ENCODE results near the gene CD59.

GRCh38 chr11:32934401-32935208 is 42.0 kb downstream of the QSER1 start:
- PRO-cap, result no peak

GRCh38 chr11:32953667-32954322 is 61.2 kb downstream of the QSER1 start:
- PRO-cap, result no peak

- PRO-cap, result no peak
Observed at GRCh38 chr11:33258863-33259284, 1.7 kb downstream of the HIPK3 start.

DNA sequence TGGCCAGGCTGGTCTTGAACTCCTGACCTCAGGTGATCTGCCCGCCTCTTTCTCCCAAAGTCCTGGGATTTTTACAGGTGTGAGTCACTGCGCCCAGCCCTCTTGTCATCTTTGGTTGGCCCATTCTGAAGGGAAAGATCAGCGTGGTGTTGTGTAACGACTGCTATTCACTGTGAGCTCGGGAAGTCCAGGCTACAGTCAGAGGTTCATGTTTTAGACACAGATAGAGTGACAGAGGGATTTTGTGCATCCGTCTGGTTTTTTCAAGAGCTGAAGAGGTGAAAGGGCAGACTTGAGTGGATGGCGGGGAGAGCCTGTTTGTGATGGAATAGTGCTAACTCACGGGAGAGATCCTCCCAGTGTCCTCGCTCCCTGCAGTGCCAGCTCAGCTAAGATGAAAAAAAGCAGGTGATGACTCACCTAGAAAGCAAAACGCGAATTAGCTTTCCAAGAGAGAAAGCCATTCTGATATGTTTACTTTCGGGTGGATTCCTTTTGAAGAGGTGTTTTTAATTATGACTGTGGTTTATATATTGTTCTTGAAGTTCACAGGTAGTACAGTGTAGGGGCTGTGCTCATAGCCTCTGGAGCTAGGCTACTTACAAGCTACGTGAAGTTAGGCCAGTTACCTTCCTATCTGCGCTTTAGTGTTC is 67.3 kb downstream of the C11orf91 start:
- PRO-cap, result no peak

GRCh38 chr11:33699592-33700069 is 995 bp downstream of the C11orf91 start:
- PRO-cap, result no peak

DNA sequence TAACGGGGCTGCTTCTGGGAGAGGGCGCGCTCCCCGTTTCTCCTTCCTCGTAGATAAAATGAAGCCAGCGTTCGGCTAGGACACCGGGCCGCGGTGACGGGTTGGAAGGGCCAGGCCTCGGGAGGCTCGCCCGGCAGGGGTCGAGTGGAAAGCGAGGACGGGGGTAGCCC is 212 bp downstream of the CD59 start:
- PRO-cap, result no peak

DNA sequence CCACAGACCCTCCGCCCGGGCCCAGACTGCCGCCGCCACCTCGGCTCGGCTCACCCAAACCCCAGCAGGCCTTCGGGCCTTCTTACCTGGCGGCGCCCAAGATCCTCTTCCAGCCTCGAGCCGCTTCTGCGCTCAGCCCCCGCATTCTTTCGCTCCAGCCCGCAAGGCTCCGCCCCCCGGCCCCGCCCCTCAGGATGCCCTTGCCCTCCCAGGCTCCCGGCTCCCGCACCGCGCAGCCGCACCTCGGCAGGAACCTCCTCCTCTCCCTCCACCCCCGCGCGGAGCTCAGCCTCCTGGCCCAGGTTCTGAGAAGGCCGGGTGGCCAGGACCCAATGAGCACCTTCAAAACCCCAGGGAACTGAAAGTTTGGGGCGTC is at the start of gene CD59:
Gene CD59 (minus strand): TSS at position 128 of the 376 bp plus-strand sequence.
- PRO-cap, result bidirectional peak, plus-strand start at position 310 of the sequence, minus-strand start at position 99 of the sequence

- PRO-cap, result no peak
Observed at GRCh38 chr11:33864927-33865793, 26.7 kb downstream of the LMO2 start.

- PRO-cap, result no peak
Observed at GRCh38 chr11:33893499-33894595, 2.0 kb upstream of the LMO2 start.

GRCh38 chr11:34034097-34034475 is 17.4 kb upstream of the CAPRIN1 start:
- PRO-cap, result no peak

DNA sequence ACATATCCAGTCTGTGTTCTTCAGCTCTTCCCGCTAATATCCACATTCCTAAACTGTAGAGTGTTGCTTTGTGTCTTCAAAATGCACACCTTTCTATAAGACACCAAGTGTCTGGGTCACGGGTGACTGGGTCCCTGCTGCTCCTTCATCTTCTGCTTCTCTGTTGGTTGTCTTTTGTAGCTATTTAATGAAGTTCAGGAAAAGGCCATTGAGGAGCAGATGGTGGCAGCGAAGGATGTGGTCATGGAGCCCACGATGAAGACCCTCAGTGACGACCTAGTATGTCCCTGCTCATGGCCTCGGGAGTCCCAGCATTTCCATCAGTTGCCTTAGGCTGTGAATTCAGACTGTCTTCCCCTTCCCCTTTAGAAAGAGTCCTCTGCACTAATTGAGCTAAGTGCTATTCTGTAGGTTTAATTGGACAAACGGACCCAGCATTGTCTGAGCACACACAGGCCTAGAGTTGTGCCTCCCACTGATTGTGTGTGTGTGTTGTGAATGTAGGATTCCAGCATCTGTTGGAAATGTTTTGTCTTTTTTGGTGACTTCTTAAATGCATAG is 36.2 kb downstream of the NAT10 start:
- PRO-cap, result no peak

- PRO-cap, result no peak
Observed at GRCh38 chr11:34300609-34301545, 56.9 kb downstream of the ABTB2 start.

- PRO-cap, result no peak
Observed at GRCh38 chr11:34348664-34349247, 9.1 kb downstream of the ABTB2 start.

DNA sequence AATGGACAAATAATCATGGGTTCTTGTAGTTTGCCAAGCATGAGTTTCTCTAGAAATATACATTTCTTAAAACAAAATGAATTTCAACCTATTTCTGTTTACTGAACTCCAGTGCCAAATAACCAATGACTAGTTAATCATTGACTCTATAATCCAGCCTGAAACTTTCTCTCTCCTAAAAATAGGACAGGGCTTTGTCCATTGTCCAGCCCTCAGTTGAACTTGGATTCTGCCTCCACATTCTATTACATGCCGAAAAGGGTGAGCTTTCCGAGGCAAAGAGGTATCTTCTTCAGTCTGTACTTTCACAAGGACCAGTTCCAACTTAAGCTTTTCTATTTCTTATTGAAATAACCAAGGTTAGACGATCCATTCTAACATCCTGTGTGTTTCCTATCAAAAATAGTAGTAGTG is 23.2 kb upstream of the CAT start:
- PRO-cap, result no peak

DNA sequence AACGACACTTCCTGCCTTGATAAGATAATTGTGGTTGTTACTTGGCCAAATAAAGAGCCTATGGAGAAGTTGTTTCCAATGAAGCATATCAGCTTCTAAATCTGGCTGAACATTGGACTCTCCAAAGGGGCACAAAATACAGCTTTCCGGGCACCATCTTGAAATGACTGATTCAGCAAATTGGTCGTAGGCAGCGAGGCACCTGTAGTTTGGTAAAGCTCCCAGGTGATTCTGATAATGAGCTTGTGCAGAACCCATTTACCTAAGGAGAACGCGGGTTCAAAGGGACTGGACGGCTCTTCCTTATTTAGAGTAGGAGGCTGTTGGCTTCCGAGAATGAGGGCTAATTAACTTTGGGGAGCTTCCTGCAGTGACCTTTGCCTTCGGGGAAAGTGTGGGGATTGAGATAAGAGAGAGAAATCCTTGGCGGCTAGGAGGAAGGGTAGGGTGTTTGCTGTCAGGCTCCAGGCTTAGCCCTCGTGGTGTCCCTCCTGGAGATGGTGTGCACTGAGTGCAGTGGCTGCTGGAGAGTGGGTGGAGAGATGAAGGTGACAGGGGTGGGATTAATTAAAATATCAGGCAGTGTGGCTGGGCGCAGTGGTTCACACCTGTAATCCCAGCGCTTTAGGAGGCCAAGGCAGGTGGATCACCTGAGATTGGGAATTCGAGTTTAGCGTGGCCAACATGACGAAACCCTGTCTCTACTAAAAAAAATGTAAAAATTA is 17.4 kb upstream of the EHF start:
- PRO-cap, result no peak

- PRO-cap, result no peak
Observed at GRCh38 chr11:34630357-34630611, 9.4 kb downstream of the EHF start.

- PRO-cap, result no peak
Observed at GRCh38 chr11:34654694-34655387, 33.9 kb downstream of the EHF start.

DNA sequence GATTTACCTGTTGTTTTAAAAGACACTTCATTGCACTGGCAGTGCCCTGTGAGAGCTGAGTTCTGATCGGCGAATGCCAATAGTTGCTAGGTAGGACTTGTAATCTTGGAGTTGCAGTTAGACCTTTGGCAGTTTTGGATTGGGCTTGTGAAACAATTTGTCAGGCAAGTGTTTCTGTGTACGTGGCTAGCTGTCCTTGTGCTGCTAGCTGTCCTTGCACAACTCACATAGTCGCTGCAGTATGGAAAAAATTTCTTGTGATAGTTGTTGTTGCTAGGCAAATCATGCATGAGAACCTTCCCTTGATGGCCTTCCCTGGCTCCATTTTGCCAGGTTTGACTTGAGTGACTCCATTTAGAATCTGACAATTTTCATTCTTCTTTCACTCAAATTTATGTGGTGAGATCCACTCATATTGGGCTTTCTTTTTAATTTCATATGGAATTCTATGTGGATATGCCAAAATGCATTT is 140.7 kb downstream of the APIP start:
- PRO-cap, result no peak

DNA sequence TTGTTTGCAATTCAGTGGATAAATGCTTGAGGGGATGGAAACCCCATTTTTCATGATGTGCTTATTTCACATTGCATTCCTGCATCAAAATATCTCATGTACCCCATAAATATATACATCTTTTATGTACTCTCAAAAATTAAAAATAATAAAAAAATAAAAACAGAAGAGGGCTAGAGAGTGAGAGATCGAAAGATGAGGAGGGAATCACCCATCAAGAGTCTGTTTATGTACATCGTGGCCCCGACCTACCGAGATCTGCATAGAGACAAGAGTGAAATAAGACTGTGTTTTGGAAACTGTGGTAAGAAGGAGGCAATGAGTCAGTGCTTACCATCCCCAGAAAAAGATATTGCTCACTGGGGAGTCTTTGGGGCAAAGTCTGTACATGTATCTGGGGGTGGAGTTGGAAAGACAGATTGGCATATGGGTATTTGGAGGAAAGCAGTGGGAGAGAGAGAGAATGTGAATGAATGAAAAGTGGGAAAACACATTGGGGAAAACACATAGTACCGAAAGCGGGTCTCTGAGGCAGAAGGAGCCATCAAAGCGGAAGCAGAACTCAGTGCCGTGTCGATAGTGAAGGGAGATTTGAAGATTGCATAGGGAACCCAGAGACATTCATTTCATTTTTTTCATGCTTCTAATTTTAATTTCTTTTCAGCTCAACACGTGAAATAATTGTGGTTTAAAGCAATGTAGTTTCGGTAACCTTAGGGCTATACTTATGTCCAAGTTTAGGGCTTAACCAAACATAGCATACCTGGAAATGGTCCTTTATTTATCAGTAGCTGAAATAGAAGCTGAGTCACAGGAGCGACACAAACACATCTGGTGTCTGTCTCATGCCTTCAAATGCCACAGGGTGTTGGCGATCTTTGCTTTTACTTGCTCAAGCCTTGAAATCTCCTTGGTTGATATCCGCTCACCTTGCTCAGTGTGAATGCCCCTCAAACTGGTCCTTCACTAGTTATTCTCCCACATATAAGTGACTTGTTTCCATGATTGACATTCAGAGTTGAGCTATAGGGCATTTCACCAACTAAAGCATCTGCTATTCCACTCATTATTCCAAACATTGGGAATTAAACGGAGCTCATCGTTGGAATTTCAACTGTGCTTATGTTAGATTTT is 98.6 kb upstream of the CD44 start:
- PRO-cap, result no peak

DNA sequence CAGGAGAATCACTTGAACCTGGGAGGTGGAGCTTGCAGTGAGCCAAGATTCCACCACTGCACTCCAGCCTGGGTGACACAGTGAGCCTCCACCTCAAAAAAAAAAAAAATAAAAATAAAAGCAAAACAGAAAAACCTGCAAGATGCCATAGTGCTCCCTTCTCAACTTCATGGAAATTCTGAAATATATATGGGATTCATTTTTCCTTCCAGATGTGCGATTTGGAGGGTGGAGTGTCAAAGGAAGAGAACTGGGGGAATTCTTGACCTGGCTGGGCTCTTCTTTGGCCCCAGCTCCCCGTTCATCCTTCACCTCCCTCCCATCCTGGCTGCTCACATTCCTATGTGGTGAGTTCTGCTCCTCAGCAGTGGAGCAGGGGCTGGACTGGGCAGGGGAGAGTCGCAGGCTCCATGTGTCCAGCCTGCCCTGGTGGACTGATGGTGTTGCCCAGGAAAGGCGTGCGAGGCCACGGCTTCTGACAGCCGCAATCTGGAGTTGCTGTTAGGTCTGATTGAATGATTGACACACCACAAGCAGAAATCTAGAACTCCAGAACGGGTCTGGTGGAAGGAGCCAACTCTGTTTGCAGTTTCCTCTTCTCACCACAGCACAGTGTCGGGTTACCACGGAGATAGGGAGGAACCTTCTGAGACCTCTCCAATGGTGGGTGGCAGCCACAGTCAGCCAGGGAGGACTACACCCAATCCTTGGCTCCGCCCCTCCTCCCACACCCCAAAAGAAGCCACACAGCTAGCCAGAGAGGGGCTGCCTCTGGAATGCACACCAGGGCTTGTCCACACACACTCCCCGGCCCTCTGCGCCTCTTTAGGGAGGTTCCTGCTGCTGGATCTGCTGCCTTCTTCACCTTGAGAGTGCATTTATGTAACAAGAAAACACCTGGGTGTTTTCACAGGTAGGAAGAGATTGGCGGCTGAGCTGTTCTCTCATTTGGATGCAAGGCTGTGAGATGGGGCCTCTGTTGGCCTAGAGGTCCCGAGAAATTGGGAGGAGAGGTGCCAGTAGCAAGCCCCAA is 56.6 kb upstream of the CD44 start:
- PRO-cap, result no peak